Measurements from ENCODE around the genes PGAM5 and ZNF605.

GRCh38 chr12:132583402-132584172 is 26.8 kb downstream of the LRCOL1 start:
- RRBS: 87% methylated on average over 8 of the region's 85 CpGs

- RRBS: 4% methylated on average over 29 of the region's 108 CpGs
These were observed at the start of gene PGAM5 for GRCh38 chr12:132709790-132710956. PGAM5 (plus strand) TSS chr12:132710842.

- RRBS: no CpG with 5 or more reads among the region's 43 CpGs
These were observed 22.7 kb downstream of the PGAM5 start for GRCh38 chr12:132733103-132733903.

GRCh38 chr12:132796449-132796926 is 32.2 kb downstream of the GOLGA3 start:
- RRBS: no CpG with 5 or more reads among the region's 14 CpGs

DNA sequence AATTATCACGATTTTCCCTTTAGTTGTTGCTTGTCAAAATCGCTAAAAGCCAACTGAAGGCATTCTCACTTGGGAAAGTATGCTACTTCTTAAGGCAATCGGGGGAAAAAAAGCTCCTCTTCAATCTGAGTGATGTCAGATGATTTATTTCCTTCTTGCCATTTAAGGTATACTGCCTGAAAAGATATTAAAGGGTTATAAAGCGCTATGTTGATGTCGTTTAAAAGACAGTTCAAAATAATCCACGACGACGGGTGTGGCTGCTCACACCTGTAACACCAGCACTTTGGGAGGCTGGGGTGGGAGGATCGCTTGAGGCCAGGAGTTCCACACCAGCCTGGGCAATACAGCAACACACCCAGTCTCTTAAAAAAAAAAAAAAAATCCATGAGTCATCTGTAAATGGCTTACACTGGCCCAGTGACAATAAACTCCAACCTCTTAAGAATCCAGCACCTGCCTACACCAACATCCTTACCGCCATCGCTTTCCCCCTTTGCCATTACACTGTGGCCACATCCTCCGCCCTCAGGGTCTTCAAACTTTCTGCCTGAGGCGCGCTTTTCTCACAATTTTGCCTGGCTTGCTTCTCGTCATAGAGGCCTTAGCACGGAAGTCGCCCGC is 1.0 kb downstream of the GOLGA3 start:
- RRBS: no CpG with 5 or more reads among the region's 18 CpGs

DNA sequence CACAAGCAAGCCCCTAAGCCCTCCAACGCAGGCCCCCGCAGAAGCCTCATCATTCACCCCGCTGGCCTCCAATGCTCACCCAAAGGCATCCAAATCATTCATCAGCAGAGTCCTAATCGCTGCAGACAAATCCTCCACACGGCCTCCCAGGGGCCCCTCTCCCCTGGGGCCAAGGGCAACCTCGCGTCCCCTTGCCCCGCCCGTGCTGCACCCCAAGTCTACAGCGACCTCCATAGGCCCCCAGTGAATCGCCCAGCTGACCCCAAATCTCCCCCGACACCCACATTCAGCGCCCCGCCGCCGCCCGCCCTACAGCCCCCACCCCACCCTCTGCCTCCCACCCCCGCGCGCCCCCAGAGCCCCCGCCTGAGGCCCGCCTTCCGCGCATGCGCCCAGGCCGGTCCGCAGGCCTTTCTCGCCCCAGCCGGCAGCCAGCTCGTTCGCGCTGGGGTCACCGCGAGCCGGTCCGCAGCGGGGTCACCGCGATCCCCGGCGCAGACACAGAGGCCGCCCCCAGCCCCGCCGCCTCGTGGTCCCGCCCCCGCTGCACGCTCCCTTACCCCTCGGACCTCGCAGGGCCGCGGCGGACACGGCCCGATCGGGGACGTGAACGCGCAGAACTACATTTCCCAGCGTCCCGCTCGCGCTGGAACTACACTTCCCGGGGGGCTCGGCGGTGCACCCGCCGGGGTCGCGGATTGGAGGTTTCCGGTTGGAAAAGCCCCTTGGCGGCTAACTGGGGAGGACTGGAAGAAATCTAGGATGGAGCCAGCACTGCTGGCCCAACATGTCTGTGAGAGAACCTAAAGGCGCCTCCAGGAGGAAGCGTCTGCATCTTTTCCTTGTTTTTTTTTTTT is at the start of gene ZNF605:
TSS of gene ZNF605 (minus strand) at position 624 of the 857 bp plus-strand sequence.
- RRBS: 6% methylated on average over 7 of the region's 74 CpGs